NT2/D1 (cell line): ENCODE results near the gene SEMA4B.

DNA sequence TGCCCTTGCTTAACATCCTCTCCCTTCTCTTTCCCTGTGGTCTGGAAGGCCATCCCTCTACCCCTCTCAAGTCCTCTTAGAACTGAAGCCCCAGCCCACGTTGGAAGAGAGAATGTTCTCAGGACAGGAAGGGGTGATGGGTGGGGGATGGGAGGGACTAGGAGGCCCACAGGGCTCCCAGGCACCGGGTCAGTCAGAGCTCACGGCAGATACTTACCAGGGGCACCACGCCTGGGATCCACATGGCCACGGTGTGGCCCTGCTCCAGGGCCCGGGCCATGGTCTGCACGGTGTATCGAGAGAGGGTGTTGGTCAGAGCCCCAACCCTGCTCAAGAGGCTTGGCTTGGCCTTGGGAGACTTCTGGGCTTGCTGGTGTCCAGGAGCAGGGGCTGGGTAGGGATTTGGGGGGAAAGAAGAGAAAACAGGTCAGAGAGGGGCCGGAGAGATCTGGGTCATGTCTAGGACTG, 9.8 kb downstream of the PLIN1 start:
- RRBS, 2 experiments = 92 to 96% methylated on average over 4 of the region's 9 CpGs

- RRBS, 2 experiments = no CpG with 5 or more reads among the region's 7 CpGs
Observed at GRCh38 chr15:89670863-89671338, 8.3 kb downstream of the PLIN1 start.

- RRBS, 2 experiments = 95 to 96% methylated on average over 9 to 11 of the region's 20 CpGs
Observed at GRCh38 chr15:89801370-89802006, 13.2 kb downstream of the ANPEP start.

GRCh38 chr15:89851754-89852288, 37.2 kb upstream of the ANPEP start:
- RRBS, 2 experiments = no CpG with 5 or more reads among the region's 3 CpGs

- RRBS, 2 experiments = 95% methylated on average over 4 of the region's 10 CpGs
Observed at GRCh38 chr15:90034975-90035466, 33.9 kb downstream of the ZNF710 start.

- RRBS, 2 experiments = no CpG with 5 or more reads among the region's 26 CpGs
Observed at GRCh38 chr15:90063186-90064317, 38.7 kb downstream of the IDH2 start.

DNA sequence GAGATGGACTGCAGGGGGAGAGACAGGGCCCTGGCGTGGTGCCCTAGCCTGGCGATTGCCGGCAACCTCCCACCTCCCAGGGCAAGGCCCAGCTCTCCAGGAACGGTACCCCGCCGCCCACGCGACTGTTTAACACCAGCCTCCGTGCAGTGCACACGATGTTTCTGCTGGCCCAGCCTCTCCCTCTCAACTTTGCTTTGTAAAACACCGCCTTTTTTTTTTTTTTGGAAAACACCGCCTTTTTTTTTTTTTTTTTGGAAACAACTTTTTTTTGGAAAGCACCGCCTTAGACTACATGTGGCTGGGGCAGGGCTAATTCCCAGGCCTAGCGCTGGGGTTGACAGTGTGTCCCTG, 14.7 kb downstream of the IDH2 start:
- RRBS, 2 experiments = no CpG with 5 or more reads among the region's 14 CpGs

DNA sequence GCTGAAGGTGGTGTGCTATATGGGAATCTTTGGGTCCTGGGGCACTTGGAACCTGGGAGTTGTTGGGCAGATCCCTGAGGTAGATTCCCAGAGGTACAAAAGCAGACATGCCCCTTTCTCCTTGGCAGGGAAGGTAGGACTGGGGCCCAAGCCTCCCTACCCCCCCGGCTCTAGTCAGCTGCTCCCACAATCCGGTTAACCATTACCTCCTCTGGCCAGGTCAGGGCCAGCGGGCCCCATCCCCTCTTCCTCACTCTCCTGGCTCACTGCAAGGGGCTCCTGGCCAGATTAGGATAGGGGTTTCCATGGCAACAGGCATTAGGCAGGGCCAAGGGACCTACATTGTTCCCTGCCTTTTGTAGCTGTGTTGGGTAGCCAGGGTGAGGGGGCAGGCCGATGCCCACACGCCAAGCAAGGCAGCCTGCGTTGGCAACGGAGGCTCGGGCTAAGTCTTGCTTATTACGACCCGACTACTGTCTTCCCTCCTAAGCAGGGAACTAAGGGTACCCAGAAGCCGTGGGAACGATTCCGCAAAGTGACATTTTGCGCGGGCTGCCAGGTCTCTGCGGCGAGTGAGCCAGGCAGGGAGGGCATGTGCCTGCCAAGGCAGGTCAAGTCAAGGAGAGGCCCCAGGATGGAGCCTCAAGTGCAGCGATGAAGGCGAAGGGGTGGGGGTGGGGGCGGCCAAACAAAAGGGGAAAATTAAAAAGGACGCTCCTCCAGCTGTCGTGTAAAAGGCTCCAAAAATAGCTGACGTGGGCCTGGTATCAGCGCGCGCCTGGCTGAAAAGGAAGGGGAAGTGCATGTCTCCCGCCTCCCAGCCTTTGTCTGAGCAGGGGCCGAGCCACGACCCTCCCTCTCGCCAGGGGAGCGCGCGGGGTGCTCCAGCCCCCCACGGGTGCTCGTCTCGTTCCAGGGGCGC, 994 bp downstream of the IDH2 start:
- RRBS, 2 experiments = no CpG with 5 or more reads among the region's 37 CpGs

DNA sequence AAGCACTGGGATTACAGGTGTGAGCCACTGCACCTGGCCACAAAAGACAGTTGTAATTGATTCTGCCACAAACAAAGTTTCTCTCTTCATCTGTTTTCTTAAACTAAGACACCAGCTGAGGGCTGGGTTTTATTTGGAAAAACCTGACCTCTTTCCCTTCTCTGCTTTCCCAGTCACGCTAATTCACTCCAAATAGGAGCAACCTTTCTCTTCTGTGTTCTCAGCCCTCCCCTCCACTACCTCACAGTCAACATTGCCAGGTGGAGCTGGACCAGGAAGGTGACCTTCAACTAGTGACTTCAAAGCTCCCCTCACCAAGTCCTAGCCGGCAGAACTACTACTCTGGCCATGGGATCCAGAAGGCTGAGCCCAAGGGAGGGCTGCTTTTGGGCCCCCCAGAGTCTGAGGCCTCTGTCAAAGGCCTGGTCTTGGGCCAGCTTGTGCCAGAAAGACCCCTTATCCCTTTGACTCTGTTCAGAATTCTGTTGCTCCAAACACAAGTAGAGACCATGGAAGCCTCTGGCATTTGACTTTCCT, 1.7 kb upstream of the IDH2 start:
- RRBS, 2 experiments = no CpG with 5 or more reads among the region's 2 CpGs

GRCh38 chr15:90200595-90201833, at the start of gene SEMA4B:
Gene SEMA4B, plus strand, starts transcription at chr15:90201330.
- RRBS, 2 experiments = 1% methylated on average over 43 of the region's 105 CpGs

DNA sequence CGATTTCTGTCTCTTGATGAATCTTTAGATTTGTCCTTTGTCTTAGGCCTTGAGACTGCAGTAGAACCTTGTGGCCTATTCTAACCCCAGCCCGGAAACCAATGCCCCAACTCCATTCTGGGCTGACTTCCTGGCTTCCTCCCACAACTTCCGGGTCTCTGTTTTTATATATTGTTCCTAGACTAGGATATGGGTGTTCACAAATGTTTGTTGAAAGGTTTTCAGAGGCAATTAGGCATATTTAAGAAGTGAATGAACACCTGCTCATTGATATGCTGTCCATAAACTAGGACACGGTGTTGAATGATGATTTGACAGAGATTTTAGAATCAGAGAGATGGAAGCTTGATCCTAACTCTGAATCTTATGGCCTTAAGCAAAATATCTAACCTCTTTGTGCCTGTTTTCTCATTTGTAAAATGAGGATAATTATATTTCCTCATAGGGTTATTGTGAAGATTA, 11.0 kb upstream of the IQGAP1 start:
- RRBS, 2 experiments = 89 to 95% methylated on average over 2 of the region's 4 CpGs

GRCh38 chr15:90388424-90389454, 697 bp downstream of the IQGAP1 start:
- RRBS, 2 experiments = 0 to 3% methylated on average over 5 to 10 of the region's 58 CpGs

GRCh38 chr15:90413162-90413834, 25.3 kb downstream of the IQGAP1 start:
- RRBS, 2 experiments = no CpG with 5 or more reads among the region's 6 CpGs

- RRBS, 2 experiments = no CpG with 5 or more reads among the region's 5 CpGs
Observed at GRCh38 chr15:90413835-90414434, 25.9 kb downstream of the IQGAP1 start.

DNA sequence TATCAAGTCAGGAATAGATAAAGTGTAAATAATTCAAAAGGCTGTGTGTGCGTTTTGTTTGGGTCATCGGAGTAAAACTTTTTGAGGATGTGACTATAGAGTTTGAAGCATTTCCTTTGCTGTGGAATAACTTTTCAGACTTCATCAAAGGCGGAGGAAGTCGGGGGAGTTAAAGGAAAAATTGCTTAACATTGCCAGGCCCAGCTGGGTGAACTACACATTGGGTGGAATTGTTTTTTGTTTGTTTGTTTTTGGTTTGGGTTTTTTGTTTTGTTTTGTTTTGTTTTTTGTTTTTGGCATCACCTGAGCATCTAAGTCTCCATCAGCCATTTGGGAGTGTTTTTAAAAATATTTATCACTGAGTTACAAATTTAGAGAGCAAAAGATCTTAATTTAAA, 70.3 kb upstream of the CRTC3 start:
- RRBS, 2 experiments = no CpG with 5 or more reads among the region's 4 CpGs

- RRBS, 2 experiments = no CpG with 5 or more reads among the region's 9 CpGs
Observed at GRCh38 chr15:90553371-90553893, 23.7 kb downstream of the CRTC3 start.

- RRBS, 2 experiments = no CpG with 5 or more reads among the region's 23 CpGs
Observed at GRCh38 chr15:90648077-90649190, 68.7 kb upstream of the BLM start.

DNA sequence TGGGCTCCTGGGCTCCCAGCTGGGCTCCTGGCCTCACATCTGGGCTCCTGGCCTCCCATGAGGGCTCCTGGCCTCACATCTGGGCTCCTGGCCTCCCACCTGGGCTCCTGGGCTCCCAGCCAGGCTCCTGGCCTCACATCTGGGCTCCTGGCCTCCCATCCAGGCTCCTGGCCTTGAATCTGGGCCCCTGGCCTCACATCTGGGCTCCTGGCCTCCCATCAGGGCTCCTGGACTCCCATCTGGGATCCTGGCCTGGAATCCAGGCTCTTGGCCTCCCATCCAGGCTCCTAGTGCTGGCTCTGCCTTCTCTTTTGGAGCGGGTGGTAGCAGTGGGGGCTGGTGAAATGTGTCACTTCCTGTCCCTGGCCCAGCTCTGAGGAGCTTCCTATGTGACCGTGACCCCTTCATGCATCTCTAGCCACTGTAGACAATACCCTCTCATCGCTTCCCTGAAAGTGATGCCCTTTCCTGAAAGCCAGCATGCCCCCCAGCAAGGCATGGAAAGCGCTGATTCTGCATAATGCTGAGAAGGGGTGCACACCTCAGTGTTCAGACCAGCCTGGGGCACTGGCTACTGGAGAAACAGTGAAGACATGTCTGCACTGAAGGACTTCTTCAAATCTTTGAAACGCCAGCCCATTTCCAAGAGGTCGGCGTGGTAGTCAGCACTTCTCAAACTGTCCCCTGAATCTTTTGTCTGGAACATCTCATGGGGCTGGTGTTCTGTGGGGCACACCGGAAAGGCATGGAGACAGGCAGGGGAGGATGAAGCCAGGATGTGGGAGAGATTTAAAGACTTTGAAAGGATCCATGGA, 62.4 kb upstream of the BLM start:
- RRBS, 2 experiments = no CpG with 5 or more reads among the region's 8 CpGs

DNA sequence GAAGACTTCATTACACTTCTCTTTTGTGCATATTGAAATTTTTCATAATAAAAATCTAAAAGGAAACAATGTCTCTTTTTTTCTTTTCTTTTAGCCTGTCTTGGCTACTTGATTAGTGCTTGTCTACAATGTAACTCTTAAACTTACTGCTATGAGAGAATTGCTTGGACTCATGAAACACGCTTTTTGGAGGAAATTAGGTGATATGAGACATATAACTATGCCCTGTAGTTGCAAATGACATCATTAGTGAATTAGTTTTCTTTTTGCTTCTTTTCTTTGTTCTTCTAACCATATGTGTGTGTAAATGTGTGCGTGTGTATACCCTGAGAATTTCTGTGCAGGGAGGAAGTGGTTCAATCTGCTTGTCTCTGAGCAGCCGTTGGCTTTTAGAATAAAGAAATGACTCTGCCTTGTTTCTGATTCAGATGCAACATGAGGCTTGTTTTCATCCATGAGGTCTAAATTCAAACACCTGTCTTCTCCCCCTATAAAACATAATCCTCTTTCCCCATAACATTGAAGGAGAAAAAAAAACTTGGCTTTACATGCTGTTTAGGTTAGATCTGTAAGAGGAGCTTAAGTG, 30.7 kb upstream of the BLM start:
- RRBS, 2 experiments = no CpG with 5 or more reads among the region's 3 CpGs

DNA sequence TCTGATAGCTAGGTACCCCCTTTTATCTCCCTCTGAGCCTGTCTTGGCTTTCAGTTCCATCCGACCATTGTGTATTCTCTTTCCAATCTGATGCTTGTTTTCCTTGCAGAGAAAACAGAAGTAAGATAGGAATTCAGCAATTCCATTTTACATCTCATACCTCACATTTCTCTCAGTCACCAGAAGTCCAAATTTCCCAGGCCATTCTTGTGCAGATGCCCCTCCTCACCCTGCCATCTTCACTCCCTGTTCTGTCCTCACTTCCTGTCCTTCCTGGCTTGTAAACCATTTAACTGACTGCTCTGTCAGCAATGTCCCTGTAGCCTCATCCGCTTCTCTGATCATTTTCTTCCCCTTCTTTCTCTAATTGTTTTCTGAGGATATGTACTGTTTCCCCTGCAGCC, 40.2 kb downstream of the BLM start:
- RRBS, 2 experiments = no CpG with 5 or more reads among the region's 2 CpGs